LHCN-M2 (cell line): ENCODE measurements around a stretch of chr21.

- RAMPAGE, long total RNA: no peak
Observed at GRCh38 chr21:33075722-33076212, 5.8 kb downstream of the OLIG1 start.

GRCh38 chr21:33230798-33231055 is 989 bp downstream of the IFNAR2 start:
- RAMPAGE, long total RNA: no peak

GRCh38 chr21:33232175-33233249 is 2.8 kb downstream of the IFNAR2 start:
- RAMPAGE, long total RNA: no peak

GRCh38 chr21:33238302-33239364 is 8.9 kb downstream of the IFNAR2 start:
- RAMPAGE, long total RNA: no peak

DNA sequence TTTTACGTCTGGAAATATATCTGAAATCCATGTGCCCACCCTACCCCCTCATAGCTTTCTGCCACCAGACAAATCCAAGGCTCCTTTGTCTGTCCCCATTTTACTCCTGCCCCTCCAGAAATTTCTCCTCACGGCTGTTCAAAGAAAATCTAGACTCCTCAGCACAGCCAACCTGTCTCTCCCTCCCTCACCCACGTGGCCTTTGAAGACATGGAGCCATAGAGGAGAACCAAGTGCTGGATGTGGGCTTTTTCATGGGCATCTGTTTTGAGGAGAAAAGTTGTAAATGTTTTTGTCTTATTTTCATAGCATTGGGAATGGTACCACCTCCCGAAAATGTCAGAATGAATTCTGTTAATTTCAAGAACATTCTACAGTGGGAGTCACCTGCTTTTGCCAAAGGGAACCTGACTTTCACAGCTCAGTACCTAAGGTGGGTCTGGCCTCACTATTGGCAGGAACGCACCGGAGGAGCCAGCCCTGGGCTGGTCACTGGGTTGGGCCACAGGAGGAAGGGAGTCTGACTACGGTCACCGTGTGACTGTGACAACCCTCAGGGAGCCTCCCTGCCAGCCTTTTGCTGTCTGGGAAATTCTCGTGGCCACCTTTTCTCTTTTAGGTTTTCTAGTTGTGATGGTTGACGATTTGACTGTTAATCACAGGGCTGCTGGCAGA is 2.1 kb downstream of the IL10RB start:
- RAMPAGE, long total RNA: no peak

DNA sequence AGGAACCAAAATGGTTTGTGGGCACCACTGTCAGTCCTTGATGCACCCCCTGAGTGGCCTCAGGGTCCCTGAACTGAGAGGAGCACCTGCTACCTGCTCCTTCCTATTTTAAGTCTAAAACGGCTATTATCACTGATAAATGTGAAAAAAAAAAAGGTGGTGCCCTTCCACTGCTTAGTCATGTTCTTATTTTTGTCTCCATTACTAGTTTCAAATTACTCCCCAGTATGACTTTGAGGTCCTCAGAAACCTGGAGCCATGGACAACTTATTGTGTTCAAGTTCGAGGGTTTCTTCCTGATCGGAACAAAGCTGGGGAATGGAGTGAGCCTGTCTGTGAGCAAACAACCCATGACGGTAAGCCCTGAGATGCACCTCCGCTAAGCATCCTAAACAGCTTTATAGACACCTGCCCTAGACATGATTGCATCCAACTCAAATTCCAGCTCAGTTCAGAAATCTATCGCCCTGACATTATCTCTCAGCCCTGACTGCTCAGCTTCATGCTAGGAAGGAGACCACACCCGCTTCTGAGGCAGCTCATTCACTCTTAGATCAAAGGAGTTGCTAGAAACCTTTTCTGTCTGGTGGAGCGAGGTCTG is 16.8 kb downstream of the IL10RB start:
- RAMPAGE, long total RNA: no peak

GRCh38 chr21:33403180-33403351 is 147 bp upstream of the IFNGR2 start:
- RAMPAGE, long total RNA: no peak

- RAMPAGE, long total RNA: no peak
Observed at GRCh38 chr21:33436678-33437622, 33.7 kb downstream of the IFNGR2 start.

- RAMPAGE, long total RNA: no peak
Observed at GRCh38 chr21:33703634-33704111, 61.4 kb downstream of the ITSN1 start.

DNA sequence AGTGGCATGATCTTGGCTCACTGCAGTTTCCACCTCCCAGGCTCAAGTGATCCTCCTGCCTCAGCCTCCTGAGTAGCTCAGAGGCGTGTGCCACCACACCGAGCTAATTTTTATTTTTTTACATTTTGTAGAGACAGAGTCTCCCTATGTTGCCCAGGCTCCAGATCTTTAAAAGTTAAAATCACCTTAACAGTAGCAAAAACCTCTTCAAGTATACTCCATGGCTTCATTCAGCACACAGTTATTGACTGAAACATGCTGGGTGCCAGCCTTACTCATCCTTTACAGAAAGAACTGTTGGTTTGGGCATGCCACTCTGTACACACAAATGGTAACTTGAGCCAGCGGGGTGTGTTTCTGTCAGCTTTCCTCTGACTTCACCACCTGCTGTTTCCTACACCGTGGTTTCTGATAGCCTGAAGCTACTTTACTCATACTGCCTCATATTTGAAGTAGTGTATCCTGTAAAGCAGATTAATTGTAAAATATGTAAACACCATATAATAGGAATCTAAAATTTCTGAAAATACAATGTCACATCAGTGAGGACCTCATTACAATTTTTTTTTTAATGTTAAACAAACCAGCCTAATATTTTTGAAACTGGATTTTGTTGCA is 114.0 kb downstream of the ATP5PO start:
- RAMPAGE, long total RNA: no peak

- RAMPAGE, long total RNA: no peak
Observed at GRCh38 chr21:33968190-33968907, 52.7 kb upstream of the ATP5PO start.

DNA sequence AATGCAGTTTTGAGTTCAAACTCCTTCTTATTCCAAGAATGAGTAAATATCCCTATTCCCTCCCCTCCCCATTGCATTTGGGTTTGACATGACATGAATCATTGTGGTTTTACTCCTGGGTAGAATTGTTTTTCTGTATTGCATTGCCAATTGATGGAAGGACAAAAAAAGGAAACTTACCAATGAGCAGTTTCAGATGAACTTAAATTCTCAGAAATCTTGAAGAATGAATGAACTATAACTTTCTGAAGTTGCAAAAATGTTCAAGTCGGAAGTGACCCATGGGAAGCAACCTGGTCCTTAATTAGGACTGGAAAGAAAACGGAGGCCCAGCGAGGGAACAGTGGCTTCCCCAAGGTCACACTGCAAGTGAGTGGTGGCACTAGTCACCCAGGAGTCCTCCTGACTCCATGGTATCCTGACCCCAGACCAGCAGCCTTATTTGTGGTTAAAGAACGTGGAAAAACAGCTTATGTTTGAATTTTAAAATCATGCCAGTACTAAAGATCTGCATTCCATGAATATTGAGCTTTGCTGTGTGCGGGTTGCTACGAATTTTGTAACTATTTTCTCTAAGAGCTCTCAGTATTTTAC is 61.3 kb upstream of the ATP5PO start:
- RAMPAGE, long total RNA: no peak

- RAMPAGE, long total RNA: no peak
Observed at GRCh38 chr21:34129963-34130663, 56.7 kb downstream of the MRPS6 start.

DNA sequence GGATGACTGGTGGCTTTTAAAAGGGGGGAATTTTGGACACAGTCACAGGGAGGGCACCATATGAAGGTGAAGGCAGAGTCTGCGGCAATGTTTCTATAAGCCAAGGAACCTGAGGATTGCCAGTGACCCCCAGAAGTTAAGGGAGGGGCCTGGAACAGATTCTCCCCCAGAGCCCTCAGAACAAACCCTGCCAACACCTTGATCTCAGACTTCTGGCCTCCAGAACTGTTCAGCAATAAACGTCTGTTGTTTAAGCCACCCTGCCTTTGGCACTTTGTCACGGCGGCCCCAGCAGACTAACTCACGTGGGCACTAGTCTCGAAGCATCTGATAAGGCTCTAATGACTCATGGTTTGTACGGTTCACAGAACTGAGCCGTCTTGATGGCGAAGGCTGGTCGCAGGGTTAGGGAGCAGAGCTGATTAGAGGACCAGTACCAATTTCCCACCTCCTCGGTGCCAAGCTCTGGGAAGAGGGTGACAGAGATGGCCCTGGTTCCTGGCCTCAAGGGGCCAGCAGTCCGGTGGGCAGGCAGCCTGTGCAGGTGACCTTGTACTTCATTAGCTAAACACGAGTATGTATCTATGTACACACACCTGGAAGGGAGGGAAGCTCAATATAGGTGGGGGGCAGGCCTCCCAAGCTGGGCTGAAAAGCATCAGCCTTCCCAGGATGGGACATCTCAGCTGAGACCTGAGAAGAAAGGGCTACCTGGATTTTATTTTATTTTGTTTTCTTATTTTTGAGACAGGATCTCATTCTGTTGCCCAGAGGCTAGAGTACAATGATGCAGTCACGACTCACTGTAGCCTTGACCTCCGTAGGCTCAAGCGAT is 112.8 kb downstream of the MRPS6 start:
- RAMPAGE, long total RNA: no peak

DNA sequence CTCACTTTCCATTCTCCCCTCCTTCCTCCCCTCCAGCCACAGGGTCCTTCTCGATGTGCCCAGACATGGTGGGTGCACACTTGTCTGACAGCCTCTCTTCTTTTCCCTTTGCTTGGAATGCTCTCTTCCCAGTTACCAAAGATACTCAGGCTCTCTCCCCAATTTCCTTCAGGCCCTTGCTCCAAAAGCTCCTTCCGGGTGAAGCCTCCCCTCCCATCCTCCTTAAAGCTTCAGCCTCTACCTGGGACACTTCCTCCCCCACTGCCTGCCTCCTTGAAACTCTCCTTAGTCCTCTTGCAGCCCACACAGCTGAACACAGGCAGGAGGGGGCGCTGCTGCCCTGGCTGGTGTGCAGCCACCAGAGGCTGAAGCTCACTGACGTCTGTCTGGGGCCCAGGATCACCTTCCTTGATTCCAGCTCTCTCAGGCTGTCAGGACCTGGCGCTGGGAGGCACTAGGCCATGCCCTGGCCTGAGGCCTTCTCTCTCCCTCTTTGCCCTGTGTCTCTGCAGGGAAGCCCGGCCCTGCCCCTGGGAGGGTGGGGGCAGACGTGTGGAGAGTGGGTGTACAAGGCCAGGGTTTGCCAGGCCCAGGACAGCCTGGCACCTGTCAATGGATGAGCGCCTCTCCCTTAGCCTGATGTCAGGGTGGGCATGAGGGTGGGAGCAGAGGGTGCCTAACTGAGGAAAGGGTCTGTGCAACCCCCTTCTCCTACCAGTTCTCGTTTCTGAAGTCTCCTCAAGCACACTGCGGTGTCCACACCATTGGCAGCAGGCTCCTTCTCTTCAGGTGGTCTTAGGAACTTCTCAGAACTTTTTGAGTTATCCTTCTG is 1.4 kb downstream of the KCNE1 start:
- RAMPAGE, long total RNA: no peak

DNA sequence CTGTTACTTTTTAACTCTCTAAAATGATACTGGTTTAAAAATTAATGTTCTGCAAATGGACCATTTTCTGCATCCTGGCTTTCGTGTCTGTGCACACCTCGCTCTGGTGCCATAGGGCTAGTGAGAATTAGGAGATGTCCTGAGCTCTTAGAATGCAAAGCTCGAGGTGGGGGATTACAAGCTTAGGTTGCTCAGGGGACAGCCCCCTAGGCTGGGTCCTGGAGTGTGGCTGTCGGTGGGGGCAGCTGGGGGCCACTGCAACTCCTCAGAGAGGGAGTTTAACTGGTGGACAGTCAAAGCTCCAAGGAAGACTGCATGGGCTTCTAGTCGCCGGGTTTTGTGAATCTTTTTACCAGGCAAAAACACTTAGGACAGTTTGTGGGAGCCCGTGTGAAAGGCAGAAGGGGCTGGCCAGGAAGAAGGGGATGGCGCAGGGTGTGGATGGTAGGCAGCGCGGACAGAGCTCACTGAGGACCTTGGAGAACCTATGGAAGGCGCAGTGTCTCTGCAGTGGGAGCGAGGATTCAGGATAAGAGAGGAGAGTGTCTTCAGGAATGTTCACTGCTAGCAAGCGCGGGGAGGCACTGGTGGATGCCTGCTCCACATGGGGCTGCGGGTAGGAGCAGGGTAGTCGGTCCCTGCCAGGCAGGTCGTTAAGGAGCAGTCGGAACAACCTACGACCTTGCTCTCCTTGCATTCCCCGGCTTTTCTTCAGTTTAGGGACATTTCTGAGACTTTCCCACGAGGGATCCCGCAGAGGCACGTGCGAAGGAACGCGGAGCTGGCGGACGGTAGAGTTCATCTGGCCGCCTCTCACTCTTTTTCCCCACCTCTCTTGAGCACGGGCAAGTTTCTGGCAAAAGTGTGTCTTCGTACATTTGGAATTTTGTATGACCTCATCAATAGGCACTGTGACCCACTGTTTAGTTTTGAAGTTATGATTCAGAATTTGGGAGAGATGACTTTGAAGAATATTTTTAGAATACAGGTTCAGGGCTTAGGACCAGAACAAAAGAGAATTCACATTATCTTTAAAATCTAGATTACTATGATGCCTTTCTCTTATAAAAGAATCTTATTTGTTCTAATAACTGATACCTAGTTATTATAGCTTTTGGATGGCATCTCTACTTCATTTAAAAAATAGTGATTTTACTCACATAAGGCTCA is 13.0 kb upstream of the KCNE1 start:
- RAMPAGE, long total RNA: no peak

- RAMPAGE, long total RNA: no peak
Observed at GRCh38 chr21:34572148-34572481, 42.8 kb downstream of the RCAN1 start.

DNA sequence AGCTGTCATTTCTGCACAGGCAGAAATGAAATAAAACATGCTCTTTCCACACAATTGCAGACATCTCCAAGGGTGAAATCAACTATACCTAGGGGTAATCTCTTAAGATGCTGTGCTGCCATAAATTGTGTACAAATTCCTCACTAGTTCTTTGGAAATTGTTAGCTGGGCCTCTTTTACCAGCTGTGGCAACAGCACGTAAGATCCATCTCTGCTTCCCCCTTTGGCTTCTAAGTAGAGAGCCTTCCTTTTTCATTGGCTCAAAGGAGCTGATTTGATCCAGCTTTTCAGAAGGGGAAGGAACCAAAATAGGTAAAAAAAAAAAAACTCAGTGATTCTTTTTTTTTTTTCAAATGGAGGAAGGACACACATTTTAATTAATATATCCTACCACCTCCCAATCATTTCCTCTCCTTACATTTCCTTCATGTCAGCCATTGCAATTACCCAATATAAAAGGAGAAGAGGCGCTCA is 4.0 kb upstream of the RCAN1 start:
- RAMPAGE, long total RNA: no peak

- RAMPAGE, long total RNA: no peak
Observed at GRCh38 chr21:34794457-34794788, 125.6 kb downstream of the CLIC6 start.

DNA sequence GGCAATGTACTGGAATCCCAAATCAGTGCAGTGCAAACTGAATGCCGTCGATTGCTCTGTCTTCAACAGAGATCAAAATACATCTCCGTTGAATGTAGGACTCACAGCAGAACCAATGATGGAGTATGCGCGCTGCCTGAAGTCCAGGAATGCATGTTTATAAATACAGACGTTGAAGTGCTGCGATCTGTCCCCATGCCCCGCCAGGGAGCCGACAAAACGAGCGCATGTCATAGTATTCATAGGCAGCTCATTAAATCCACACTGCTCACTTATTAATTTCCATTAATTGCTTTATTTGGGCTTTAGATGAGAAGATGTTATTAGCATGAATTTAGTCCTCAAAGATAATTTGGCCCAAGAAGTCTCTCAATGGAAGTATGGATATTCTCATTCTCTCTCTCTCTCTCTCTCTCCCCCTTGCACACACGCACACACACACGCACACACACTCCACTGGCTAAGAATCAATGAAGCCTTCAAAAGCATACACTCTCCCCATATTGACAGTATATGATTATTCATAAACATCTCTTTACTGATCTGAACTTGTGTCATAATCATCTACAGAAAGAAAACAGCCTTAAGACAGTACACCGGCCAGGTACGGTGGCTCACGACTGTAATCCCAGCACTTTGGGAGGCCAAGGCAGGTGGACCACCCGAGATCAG is 175.2 kb downstream of the RUNX1 start:
- RAMPAGE, long total RNA: no peak